Omental fat pad (tissue), 4 donors: ENCODE data around the gene SPDYE6.

- PRO-cap: no peak
- RAMPAGE, long total RNA, 4 experiments: no peak in any of the 4 experiments
Observed at GRCh38 chr7:101935401-101935786, 118.0 kb downstream of the CUX1 start.

- PRO-cap: no peak
- RAMPAGE, long total RNA, 4 experiments: no peak in any of the 4 experiments
Observed at GRCh38 chr7:101945325-101945743, 127.9 kb downstream of the CUX1 start.

DNA sequence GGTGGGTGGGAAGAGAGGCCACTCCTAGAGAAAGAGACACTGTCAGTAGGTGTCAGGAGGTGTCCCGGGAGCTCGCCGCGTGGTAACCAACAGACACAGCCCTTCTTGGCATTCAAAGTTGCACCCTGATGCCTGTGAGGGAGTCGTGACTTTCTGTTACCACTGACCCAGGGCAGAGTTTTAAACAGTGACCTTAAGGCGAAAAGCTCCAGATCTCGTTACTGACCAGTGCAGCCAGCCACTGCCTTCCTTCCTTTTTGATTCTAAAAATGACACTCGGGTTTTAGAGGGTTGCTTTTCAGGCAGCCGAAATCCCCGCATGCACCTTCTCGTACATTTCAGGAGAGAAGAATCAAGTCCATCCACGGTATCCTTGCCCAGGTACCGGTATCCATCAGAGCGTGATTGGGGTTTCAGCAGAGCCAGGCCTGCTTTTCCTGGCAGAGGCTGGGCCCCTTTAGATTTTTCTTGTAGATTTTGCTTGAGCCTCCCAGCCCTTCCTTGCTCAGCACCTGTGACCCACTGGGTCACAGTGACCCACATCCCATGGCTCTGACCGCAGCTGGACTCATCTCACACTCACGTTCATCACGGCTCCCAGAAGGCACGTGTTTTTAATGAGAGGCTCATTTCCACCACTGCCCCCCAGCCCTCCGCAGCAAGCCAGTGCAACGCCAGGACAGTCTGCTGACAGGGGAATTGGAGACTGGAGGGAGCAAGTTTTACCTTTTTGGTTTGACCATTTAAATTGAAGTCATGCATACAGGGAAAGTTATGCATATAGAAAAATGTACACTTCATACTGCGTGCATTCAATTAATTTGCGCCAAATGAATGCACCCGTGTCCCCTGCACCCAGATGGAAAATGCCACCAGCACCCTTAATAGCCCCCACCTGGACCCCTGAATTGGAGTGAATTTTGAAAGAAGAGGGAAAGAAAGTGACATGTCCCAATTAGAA, 155.6 kb downstream of the CUX1 start:
- PRO-cap: no peak
- RAMPAGE, long total RNA, 4 experiments: no peak in any of the 4 experiments

- PRO-cap: no peak
- RAMPAGE, long total RNA, 4 experiments: no peak in any of the 4 experiments
Observed at GRCh38 chr7:102032961-102033433, 215.6 kb downstream of the CUX1 start.

- PRO-cap: no peak
- RAMPAGE, long total RNA, 4 experiments: no peak in any of the 4 experiments
Observed at GRCh38 chr7:102049029-102049524, 231.7 kb downstream of the CUX1 start.

GRCh38 chr7:102125107-102125863, 161.4 kb upstream of the SH2B2 start:
- PRO-cap: no peak
- RAMPAGE, long total RNA, 4 experiments: no peak in any of the 4 experiments

- PRO-cap: no peak
- RAMPAGE, long total RNA, 4 experiments: no peak in any of the 4 experiments
Observed at GRCh38 chr7:102356311-102356848, at the start of gene SPDYE6. Gene SPDYE6, minus strand, starts transcription at chr7:102356444.

- PRO-cap: no peak
- RAMPAGE, long total RNA, 4 experiments: no peak in any of the 4 experiments
Observed at GRCh38 chr7:102427011-102427517, 6.3 kb upstream of the ORAI2 start.

GRCh38 chr7:102429526-102430269, 3.7 kb upstream of the ORAI2 start:
- PRO-cap: no peak
- RAMPAGE, long total RNA, 4 experiments: no peak in any of the 4 experiments

DNA sequence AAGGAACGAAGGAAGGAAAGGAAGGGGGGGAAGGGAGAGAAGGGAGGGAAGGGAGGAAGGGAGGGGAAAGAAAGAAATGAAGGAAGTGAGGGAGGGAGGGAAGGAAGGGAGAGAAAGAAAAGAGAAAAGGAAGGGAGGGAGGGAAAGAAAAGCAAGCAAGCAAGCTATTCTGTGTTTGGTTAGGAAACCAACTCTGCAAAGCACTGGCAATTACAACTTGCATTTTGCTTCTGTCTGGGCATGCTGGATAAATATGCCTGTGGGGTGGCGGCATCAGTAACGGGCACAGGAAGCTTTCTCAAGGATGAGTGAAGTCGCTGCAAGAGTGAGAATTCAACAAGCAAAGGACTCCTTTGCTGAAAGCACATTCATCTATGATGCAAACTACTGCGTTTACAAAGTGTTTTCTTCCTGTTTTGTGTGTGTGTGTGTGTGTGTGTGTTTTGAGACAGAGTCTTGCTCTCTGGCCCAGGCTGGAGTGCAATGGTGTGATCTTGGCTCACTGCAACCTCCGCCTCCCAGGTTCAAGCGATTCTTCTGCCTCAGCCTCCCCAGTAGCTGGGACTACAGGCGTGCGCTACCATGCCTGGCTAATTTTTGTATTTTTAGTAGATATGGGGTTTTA, 2.6 kb upstream of the ORAI2 start:
- PRO-cap: no peak
- RAMPAGE, long total RNA, 4 experiments: no peak in any of the 4 experiments

- PRO-cap: no peak
- RAMPAGE, long total RNA, 4 experiments: no peak in any of the 4 experiments
Observed at GRCh38 chr7:102799508-102800458, 51.0 kb downstream of the FAM185A start.

DNA sequence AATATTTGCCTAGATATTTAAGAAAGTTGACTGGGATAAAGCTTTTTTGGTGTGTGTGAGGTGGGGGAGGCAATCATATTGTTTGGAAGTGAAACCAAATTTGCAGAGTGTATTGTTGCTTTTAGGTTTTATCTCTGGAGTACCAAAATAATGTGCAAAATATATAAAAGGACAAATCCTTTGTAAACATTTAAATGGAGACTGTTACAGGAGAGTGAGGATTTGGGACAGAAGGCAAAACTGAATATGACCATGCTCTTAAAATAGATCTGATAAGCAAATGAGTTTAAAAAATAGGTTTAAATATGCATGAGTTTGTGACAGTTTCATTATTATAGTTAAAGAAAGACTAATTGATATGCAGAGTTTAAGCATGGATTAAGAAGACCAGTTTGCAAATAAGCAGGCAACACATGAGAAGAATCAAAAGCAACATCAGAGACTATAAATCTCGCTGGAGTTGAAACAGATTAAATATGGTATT, 699 bp downstream of the LRRC17 start:
- PRO-cap: no peak
- RAMPAGE, long total RNA, 4 experiments: no peak in any of the 4 experiments

- PRO-cap: no peak
- RAMPAGE, long total RNA, 4 experiments: no peak in any of the 4 experiments
Observed at GRCh38 chr7:103106226-103106917, 31.4 kb downstream of the ARMC10 start.

DNA sequence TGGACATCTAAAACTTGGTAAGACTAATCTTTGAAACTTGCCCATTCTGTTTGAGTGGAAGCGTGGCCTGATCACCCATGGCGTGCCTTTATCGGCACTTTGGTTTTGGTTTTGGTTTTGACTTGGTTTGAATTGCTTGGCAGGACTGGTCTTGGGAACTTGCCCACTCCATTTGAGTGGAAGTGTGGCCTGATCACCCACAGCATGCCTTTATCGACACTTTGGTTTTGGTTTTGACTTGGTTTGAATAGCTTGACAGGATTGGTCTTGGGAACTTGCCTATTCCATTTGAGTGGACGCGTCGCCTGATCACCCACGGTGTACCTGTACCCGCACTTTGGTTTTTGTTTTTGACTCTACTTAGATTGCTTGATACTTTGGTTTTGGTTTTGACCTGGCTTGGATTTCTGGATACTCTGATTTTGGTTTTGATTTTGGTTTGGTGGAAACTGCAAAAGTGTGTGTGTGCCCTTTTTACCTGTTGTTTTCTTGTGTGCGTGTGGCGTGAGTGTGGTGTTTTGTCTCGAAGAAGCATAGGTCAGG, 4.2 kb upstream of the NAPEPLD start:
- PRO-cap: no peak
- RAMPAGE, long total RNA, 4 experiments: no peak in any of the 4 experiments

DNA sequence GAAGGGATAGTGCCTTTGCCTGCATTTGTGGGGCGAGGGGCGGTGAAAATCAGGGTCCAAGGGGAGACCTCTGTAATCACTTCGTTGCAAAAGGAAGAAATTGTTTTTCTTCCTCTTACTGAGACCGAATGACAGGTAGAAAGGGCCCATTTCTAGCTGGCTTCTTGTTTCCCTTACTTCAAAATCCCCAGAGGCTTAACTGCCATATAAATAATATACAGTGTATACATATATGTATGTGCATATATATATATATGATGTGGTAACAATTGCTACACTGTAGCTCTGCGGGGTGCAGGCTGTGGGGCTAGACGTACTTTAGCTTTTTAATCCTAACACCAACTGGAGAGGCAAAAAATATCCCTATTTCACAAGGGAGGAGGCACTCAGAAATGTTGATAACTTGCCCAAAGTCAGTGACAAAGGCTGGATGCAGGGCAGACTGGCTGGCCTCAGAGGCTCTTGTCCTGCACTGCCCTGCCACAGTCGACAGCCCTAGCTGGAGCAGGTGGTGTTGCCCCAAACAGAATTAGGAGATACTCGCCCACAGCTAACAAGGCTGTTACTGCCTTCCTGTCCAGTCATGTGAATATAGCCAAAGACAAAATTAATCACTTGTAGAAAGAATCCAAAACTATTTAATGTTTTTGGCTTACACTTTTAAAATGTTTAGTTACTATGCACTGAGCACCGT, 1.5 kb upstream of the RELN start:
- PRO-cap: no peak
- RAMPAGE, long total RNA, 4 experiments: no peak in any of the 4 experiments

DNA sequence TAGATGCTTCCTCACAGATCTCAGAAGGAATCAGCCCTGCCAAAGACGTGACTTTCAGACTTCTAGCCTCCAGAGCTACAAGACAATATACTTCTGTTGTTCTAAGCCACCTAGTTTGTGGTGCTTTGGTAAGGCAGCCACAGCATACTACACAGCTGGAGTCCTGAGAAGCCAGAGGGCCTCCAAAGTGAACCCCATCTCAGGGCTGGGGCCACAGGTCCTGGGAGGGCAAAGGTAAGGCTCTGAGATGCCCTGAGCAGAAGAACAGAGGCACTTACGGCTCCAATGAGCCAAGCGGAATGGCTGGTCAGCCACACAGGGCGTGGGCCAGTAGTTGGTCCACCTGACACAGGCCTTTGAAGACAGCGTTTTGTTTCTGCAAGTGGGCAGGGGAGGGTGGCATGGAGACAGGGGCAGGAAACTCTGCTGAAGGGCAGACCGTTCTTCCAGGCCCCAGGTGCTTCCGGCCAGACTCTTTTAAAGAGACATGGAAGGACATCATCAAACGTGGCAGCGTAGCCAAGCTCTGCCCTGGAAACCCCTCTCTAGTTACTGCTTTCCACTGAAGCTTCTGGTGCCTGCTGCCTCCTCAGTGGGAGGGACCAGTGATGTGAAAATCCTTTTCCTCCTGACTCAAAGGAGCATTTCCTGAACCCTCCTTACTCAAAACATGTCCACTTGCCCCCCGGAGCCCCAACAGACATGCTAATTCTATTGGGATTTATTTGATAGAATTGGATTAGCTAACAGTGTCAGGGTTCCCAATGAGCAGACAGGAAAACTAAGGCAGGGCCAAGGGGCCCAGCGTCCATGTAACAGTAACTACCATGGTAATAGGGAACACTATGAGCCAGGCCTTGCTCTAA, 77.5 kb upstream of the KMT2E start:
- PRO-cap: no peak
- RAMPAGE, long total RNA, 4 experiments: no peak in any of the 4 experiments

GRCh38 chr7:104978263-104978911, 35.6 kb upstream of the KMT2E start:
- PRO-cap: no peak
- RAMPAGE, long total RNA, 4 experiments: no peak in any of the 4 experiments

GRCh38 chr7:104982484-104983561, 31.2 kb upstream of the KMT2E start:
- PRO-cap: no peak
- RAMPAGE, long total RNA, 4 experiments: no peak in any of the 4 experiments

DNA sequence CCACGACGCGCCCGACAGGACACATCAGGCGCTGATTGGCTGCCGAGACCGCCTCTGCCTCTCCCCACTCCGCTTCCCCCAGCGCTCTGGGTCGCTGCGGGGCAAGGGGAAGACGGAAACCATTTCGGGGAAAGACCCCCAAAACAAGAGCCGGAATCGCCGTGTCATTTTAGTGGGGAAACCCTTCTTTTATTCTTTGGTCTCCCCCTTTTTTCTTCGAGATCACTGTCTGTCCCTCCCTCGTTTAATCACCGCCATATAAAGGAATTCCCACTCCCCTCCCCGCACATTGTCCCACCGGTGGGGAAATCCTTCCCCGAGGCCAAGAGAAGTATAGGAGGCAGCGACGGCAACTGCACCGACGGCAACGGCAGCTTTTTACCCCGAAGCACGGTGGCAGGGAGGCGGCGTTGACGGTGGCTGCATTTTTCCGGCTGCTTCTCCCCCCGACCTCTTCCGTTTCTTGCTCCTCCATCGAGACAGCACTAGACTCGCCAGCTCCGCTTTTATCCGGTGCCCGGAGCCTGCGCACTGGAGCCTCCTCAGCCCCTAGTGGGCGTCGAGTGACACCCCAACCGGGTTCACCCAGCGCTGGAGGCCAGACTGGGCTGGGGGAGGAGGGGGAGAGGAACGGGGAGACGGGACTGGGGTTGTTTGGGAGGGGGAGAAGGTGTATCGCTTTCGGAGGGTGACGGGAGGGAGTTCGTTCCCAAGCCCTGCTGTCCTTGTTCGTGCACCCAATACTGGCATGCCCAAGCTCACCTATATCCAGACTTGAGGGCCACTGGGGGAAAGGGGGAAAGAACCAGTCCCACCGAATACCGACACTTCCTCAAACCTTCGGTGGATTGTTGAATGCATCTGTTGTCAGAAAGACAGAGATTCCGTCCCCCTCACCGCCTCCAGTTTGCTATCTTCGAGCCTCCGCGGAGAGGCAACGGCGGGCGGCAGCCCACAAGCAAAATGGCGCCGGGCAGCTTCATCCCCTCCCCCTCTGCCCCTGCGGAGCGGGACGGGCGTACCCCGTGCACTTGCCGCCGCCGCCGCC, 562 bp upstream of the KMT2E start:
- PRO-cap: bidirectional peak, plus-strand start at position 81 of the sequence, minus-strand start outside the sequence; bidirectional peak, plus-strand start at position 601 of the sequence, minus-strand start at position 481 of the sequence; bidirectional peak, plus-strand start outside the sequence, minus-strand start at position 981 of the sequence
- RAMPAGE, long total RNA, 4 experiments: start-site peak on the plus strand in 1 of 4 experiments, centred at position 77 of the sequence, 25 reads per replicate; start-site peak on the minus strand in 3 of 4 experiments, centred at positions 481 to 948 of the sequence, 20 to 1,153 reads per replicate

- PRO-cap: no peak
- RAMPAGE, long total RNA, 4 experiments: no peak in any of the 4 experiments
Observed at GRCh38 chr7:105101812-105102269, 87.8 kb downstream of the KMT2E start.